ENCODE data around the genes NCAPD2, IFFO1, LAG3 and LRRC23.

DNA sequence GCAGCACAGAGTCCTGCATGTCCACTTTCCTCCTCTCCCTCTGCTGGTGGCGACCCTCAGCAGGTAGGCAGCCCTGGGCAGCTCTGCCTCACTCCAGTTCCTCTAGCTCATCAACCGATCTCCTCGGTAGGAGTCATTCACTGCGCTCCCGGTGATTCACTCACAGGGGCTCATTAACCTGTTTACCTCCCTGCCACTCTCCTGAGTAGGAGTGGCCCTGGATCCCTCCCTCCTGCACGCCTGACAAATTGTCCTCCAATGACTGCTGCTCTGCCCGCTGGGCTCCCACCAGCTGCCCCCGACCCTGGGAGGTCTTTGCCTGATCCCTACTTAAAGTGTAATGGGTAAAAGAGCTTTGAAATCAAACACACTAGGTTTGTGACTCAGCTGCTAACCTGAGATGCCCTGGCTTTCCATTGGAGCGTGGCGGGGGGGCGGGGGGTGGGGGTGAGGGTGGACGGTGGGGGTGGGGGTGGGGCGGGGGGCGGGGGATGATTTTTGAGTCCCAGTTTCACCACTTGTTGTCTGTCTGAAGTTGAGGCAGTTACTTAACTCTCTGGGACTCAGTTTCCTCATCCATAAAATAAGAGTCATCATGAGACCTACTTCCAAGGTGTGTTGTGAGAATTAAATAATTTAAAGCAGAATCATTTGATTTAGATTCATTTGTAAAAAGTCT, 4.1 kb downstream of the SCNN1A start:
- PRO-cap = no peak

GRCh38 chr12:6376006-6376946, 913 bp upstream of the SCNN1A start:
- PRO-cap = no peak

- PRO-cap = no peak
These were observed 1.4 kb upstream of the CD27 start for GRCh38 chr12:6443273-6443824.

- PRO-cap = unidirectional peak, plus-strand start at chr12:6463362
These were observed 7.2 kb downstream of the VAMP1 start for GRCh38 chr12:6463041-6463871.

DNA sequence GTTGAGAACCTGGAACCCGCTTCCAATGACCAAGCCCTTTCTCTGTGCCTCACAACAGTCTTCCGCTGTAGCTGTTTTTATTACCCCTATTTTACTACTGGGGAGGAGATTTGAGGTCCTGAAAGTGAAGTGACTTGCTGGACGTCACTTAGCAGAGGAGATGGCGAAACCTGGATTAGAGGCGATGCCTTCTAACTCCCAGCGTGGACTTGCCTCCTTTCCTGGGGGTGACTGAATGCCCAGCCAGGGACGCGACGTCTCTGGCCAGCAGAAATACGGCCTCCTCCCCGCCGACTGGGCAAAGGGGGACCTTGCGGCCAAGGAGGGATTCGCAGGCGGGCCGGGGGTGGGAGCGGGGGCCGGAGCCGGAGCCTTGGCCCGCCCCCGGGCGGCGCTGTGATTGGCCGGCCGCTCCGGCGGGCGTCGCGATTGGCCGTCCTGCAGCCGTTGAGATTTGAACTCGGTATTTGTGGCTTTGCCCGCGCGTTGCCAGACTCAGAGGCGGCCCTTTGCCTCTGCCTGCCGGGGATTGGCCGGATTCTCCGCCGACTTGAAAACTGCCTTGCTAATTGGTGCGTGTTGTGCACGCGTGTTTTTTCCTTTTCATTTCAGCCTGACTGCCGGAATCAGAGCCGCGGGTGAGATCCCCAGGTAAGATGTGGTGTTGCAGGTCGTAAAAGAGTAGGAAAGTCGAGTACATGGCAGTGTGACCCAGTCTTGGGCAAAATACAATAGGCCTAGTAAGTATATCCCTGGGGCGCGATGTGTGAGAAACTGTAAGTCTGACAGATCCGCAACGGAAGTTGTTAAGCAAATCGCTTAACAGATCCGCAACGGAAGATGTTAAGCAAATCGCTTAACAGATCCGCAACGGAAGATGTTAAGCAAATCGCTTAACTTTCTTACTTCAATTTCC, at the start of gene NCAPD2:
TSS of gene NCAPD2 (plus strand) at position 599 of the 916 bp plus-strand sequence.
- PRO-cap = bidirectional peak, plus-strand start at position 629 of the sequence, minus-strand start at position 296 of the sequence

DNA sequence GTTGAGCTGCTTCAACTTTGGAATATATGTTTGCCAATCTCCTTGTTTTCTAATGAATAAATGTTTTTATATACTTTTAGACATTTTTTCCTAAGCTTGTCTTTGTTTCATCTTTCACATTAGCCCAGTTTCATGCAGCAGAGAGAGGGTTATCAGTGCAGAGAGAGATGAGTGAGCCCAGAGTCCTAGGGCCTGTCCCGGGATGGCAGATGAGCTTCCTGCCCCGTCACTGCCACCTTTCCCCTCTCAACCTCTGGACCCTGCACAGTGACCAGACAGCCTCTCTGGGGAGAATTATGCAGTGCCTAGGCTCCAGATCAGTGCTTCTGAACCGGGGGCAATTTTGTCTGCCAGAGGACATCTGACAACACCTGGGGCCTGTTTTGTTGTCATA, 2.4 kb upstream of the GAPDH start:
- PRO-cap = no peak

GRCh38 chr12:6549654-6550097, 6.2 kb downstream of the IFFO1 start:
- PRO-cap = no peak

DNA sequence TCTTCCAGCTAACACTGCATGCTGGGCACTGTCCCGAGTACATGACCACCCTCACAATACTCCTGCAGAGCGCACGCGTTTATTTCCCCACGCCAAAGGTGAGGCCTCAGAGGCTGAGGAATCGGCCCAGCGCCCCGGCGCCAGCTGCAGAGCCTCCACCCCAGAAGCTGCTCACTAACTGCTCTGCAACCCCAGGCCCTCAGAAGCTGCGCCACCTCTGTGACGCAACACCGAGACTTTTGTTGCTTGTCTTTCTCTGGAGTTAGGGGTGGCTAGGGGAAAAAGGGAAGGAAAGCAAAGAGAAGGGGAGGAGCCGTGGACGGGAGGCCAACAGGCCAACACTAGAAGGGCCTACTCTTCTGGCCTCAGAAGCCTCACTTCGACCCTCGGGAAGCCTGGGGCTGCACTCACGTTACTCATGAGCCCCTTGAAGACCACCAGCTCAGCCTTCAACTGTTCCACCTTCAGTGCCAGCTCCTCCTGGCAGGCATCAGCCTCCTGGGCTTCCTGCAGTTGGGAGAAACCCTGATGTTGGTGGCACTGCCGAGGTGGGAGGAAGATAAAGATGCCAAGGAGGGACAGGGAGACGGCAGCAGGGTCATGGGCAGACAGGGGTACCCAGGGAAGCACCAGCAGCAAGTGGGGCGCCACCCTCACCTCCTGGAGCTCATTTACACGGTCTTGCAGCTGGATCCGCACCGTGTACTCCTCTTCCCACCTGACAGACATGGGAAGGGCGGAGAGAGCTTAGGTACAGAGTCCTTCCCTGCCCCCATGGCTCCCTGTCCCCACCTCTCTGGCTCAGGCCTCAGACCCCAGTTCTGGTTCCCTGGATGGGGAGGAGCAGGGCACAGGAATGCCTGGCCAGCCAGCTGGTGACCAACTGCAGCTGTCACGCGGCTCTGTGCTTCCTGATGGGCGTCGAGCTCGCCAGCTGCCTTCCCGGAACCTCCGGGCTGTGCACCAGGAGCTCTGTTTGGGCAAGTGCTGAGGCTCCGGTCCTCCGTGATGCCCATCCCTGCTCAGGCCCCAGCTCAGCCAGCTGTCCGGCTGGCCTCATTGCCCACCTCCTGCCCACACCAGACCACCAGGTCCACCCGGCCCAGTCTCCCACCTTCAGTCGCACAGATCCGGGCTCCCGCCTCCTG, 5.2 kb downstream of the IFFO1 start:
- PRO-cap = no peak

DNA sequence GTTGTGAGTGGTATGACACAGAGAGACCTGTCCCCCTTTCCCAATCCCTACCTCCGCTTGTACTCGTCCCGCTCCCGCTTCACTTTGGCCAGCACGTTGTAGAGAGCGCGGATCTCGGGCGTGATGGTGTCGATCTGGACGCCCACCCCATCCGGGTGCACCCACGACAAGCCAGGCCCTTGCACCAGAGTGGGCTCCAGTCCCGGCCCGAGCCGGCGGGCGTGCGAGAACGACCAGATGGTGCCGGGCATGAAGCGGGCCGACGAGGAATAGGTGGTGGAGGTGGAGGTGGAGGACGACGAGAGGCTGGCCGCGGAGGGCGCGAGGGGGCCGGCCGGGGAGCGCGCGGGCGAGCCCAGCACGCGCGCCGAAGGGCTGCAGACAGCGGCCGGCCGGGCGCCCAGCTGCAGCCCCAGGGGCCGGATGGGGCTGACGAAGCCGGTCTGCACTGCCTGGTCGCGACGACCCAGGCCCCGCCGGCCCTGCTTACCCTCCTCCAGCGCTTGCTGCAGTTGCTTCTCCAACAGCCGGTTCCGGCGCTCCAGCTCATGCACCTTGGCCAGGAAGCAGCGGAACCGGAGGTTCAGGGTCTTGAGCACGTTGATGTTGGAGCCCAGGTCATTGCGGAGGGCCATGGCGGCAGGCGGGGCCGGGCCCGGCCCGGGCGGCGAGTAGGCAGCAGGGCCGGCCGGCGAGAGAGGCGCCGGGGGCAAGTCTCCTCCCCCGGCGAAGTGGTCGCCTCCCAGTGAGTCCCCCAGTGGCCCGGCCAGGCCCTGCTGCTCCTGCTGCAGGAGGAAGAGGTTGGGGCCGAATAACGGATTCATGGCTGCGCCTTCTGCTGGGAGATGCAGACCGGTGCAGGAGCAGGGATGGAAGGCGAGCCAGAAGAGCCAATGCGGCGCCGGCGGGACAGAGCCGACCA, at the start of gene IFFO1:
TSS of gene IFFO1 (minus strand) at position 837 of the 922 bp plus-strand sequence.
- PRO-cap = bidirectional peak, plus-strand start outside the sequence, minus-strand start at position 837 of the sequence

- PRO-cap = no peak
These were observed 6.3 kb upstream of the NOP2 start for GRCh38 chr12:6574265-6574947.

DNA sequence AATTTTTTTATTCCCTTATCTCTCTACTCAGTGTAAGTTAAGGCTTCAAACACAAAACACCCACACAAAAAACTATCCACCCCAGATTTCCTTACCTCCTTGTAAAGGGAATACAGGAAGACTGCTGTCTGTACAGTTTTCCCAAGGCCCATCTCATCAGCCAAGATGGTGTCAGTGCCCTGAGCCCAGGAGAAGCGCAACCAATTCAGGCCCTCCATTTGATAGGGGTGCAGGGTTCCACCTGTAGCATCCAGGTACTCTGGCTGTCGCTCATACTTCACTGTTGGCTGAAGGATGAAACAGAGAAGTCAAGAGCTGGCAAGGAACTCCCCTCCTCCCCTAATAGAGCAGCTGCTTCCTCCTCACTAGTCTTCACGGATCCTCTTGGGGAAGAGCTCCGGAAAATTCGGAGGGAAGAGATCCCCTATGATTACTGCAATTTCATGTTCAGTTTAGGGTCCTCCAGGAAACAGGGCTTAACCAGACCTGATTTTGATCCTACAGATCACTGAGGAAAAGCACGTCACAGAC, 12.8 kb downstream of the CHD4 start:
- PRO-cap = no peak

DNA sequence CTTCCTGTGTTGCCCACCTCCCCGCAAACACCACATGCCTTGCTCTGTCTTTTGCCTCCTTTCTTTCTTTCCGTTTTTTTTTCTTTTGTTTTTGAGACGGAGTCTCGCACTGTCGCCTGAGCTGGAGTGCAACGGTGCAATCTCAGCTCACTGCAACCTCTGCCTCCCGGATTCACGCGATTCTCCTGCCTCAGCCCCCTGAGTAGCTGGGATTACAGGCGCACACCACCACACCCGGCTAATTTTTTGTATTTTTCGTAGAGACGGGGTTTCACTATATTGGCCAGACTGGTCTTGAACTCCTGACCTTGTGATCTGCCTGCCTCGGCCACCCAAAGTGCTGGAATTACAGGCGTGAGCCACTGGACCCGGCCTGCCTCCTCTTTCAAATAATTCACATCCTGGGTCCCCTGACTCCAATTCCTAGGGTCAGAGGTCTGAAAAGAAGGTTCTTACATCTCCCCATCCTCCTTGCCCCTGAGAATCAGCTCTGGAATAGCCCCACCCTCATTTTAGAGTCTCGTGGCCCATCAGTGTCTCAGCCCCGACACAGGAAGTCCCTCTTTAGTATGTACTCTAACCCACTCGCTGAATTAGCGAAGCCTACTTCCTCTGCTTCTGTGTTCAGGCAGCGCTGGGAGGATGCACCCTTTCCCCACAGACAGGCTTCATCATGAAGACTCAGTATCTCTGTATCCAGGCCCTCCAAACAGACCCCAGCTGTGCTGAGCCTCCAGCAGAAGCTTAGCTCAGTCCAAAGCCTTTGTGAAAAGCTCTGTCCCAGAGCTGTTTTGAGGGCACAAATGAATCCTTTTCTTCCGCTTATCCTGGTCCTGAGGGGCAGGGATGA, 3.6 kb downstream of the LPAR5 start:
- PRO-cap = bidirectional peak, plus-strand start at position 627 of the sequence, minus-strand start at position 479 of the sequence

DNA sequence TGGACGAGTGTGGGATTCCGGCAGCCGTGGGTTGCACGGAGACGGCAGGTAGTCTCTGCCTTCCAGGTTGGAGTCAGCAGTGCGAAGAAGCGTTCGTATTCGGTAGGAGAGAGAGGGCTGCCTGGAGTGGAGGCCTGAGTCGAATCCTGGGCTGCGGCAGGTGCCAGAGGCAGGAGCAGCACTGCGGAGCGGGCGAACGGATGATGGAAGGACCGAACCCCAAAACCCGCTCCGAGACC, 481 bp downstream of the ACRBP start:
- PRO-cap = no peak

DNA sequence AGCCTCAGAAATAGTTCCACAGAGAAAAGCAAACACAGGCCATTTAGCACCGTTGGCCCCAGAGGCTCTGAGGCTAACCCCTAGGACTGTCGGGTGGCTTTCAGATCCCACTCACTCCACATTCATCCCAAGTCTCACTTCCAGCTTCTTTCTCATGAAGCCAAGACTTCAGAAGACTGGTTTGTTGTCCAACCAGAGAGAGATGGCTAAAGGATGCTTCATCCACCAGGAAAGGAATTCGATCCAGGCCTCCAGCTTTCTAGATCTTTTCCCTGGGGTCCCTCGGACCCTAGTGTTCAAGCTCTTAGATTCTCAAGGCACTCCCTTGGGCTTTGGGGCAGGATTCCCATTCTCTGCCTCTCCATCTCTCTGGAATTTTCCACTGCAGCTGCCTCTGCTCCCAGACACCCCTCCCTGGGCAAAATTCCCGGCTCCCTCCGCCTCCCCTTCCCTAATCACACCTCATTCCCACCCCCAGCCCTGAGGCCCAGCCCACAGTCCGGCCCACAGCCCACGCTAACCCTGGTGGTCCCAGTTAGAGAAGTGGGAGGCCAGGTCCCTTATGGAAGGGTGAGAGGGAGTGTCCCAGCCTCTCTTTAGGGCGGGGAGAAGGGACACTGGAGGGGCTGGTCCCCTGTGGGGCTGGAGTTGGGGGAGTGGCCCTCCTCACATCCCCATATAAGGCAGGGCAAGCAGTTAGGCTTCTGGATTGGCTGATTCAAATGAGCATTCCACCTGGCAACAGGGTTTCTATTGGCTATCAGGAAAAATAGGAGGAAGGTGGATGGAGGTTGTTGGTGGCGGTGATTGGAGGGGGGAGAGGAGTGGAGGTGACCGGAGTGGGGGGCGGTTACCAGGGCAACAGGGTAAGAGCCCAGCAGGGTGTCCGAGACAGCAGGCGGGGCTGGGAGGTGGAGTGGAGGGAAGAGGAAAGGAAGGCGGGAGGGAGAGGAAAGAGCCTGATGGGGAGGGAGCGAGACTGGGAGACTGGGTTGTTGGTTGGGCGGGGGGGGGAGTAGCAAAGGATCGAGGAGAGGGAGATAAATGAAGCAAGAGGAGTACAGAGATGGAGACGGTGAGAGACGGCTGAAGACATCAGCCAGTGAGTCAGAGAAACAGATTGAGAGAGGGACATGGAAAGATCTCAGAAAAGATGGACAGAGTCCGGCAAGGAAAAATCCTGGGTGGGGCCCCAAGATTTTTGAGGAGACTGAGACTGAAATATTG, 2.1 kb upstream of the PTMS start:
- PRO-cap = no peak

DNA sequence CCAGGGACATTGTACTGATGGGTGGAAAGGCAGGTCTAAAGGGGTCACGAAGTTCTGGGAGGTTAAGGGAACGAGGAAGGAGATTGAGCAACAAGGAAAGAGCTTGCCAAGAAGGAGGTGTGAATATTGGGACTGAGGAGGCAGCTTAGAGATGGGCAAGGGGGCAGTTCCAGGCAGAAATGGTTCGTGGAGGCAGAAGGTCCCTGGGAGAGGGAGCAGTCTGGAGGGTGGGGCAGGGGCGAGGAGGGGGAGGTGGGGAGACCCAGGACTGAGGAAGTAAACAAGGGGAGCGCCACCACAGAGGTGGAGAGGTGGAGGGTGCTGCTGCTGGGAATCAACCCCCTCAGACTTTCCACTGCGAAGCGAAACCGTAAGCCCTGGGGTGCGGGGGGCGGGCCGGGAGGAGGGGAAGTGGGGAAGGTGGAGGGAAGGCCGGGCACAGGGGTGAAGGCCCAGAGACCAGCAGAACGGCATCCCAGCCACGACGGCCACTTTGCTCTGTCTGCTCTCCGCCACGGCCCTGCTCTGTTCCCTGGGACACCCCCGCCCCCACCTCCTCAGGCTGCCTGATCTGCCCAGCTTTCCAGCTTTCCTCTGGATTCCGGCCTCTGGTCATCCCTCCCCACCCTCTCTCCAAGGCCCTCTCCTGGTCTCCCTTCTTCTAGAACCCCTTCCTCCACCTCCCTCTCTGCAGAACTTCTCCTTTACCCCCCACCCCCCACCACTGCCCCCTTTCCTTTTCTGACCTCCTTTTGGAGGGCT, at the start of gene LAG3:
TSS of gene LAG3 (plus strand) at position 455 of the 762 bp plus-strand sequence.
- PRO-cap = unidirectional peak, plus-strand start at position 455 of the sequence

DNA sequence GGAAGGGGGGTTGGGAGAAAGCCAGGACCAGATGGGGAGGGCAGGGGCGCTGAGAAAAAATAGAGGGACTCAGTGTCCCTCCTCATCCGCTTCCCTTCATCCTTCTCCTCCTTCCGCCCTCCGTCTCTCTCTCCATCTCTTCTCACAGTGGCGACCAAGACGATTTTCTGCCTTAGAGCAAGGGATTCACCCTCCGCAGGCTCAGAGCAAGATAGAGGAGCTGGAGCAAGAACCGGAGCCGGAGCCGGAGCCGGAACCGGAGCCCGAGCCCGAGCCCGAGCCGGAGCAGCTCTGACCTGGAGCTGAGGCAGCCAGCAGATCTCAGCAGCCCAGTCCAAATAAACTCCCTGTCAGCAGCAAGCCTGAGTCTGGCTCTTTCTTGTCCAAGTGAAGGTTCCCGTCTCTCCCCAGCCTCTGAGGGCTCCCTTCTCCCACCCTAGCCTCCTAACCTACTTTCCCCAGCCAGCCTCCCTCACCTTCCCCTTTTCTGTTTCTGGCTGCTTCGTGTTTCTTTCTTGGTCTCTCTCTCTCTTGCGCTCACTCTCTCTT, 5.8 kb downstream of the LAG3 start:
- PRO-cap = no peak

GRCh38 chr12:6868466-6869513, 1.5 kb downstream of the TPI1 start:
- PRO-cap = no peak

GRCh38 chr12:6904177-6905459, at the start of gene LRRC23:
Gene LRRC23 (plus strand): TSS chr12:6904822.
- PRO-cap = bidirectional peak, plus-strand start at chr12:6904822, minus-strand start at chr12:6904678

GRCh38 chr12:6915024-6915654, 759 bp downstream of the ENO2 start:
- PRO-cap = no peak

DNA sequence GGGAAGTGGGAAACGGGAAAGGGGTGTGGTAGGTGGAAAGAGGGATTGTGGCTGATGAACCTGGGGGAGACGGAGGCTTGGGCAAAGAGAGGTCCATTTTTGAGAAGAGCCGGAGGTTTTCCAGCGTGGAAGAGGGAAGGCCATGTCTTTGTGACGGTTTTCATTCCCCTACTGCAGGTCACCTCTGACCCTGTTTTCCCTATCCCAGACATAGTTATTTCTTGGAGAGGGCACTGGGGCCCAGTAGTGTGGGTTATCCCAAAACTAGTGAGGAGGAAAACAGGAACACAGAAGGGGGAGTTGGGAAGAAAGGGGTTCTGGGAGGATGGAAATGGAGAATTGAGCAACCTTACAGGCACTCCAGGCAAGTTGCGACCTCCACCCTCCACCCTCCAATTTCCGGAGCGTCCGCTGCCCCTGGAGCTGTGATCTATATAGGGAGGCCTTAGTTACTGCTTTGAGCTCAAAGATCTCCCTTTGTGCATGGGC, 1.2 kb downstream of the ATN1 start:
- PRO-cap = no peak